ENCODE measurements around the genes GRIN3B and ATP5F1D.

- RRBS, result 40% methylated on average over 36 of the region's 72 CpGs
Measured at GRCh38 chr19:995916-996997, 4.0 kb upstream of the GRIN3B start.

DNA sequence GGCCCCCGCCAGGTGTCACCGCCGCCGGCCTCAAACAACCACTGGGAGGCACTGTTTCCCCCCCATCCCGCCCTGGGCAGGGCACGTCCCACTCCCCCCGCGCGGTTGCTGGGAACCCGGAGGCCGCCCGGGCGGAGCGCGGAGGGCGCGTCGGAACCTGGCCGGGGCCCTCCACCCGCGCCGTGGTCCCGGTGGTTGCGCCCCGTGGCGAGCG is at the start of gene GRIN3B:
TSS of gene GRIN3B (plus strand) at position 213 of the 214 bp plus-strand sequence.
- RRBS, result 3% methylated on average over 11 of the region's 27 CpGs

DNA sequence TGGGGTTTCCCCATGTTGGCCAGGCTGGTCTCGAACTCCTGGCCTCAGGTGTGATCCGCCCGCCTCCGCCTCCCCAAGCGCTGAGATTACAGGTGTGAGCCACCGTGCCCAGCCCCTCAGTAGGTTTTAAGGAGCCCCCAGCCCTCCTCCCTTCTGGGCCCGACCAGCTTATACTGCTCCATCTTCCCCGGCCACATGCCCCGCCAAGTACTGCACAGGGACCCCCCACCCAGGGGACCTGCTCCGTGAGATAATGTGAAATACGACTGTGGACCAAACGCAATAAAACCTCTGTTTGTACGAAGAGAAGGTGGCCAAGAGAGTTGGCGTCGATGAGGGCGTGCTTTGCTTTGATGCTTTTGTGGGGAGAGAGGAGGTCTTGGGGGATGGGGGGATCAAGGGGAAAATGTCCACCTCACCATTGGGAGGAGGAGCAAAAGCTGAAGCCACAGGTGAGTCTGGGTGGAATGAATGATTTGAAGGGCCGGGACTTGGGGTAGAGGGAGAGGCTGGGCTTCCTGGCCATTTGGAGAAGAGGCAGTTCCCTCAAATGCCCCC is 1.1 kb upstream of the ABCA7 start:
- RRBS, result no CpG with 5 or more reads among the region's 17 CpGs

GRCh38 chr19:1075463-1075927 is 8.5 kb downstream of the ARHGAP45 start:
- RRBS, result no CpG with 5 or more reads among the region's 17 CpGs

GRCh38 chr19:1089634-1090525 is 5.3 kb downstream of the POLR2E start:
- RRBS, result no CpG with 5 or more reads among the region's 34 CpGs

DNA sequence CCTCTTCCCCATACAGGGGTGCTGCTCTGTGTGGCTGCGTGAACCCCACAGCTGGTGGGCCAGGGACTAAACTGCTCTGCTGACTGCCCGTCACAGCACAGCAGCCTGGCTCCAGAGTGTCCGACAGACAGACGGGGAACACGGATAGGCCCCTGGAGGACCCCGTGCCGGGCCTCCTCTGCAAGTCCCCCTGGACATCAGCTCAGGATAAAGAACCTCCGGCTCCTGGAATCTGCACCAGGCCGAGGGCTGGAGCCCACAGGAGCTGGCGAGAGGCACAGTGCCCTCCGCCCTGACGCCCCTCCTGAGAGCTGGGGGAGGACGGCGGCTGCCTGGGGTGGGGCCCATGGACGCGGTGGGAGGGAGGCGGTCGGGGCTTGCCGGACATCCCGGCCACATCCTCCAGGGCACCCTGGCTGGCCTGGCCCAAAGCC is 3.9 kb downstream of the POLR2E start:
- RRBS, result no CpG with 5 or more reads among the region's 20 CpGs

GRCh38 chr19:1098312-1099212 is 3.4 kb upstream of the POLR2E start:
- RRBS, result 75% methylated on average over 2 of the region's 17 CpGs

GRCh38 chr19:1099533-1099957 is 4.2 kb upstream of the GPX4 start:
- RRBS, result no CpG with 5 or more reads among the region's 7 CpGs

- RRBS, result no CpG with 5 or more reads among the region's 12 CpGs
Measured at GRCh38 chr19:1102333-1102772, 1.4 kb upstream of the GPX4 start.

GRCh38 chr19:1108001-1109076 is 4.5 kb downstream of the GPX4 start:
- RRBS, result 94% methylated on average over 13 of the region's 109 CpGs

- RRBS, result 84% methylated on average over 25 of the region's 87 CpGs
Measured at GRCh38 chr19:1112180-1113267, 8.7 kb downstream of the GPX4 start.

DNA sequence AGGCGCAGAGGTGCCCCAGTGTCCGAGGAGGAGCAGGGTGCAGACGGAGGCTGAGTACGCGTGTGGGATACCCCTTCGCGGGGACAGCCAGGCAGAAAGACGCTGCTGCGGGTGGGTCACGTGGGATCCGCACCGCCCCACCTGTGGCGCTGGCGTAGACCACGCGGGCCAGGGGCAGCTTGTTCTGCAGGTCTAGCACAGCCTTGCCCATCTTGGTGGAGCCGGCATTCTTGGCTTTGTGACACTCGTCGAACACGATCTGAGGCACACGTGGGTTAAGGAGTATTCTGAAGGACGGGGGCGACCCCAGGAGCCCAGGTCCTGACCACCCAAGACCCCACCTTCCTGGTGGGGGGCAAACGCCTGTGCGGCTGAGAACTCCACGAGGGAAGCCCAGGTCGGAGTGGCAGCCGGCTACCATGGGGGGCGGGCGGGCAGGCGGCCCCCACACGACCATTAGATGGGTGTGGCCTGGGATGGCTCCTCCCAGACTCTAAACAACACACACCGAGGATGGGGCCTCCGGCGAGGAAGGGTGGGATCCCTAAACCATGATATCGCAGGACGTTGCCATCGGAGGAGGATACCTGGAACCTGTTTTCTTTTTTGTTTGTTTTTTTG is 16.1 kb downstream of the GPX4 start:
- RRBS, result 50% methylated on average over 2 of the region's 38 CpGs

GRCh38 chr19:1131697-1132600 is 28.2 kb downstream of the GPX4 start:
- RRBS, result 10% methylated on average over 39 of the region's 65 CpGs

DNA sequence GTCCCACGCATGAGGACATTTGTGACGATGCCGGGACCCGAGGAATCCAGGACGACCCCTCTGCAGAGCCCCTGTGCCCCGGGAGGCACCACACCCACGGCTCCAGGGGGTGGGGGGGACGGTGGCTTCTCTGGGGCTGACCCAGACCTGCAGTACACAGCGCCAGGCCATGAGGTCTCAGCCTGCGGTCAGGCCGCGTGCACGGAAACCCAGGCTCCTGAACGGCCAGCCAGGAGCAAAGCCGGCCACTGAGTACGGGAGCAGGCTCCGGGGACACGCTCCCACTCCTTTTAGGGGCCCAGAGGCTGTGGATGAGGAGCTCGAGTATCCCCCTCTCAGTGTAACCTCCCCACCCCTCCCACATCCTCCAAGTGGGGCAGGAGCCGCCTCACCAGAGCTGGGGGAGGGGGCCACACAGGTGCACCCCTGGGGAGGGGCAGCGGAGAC is 6.4 kb downstream of the SBNO2 start:
- RRBS, result 97% methylated on average over 4 of the region's 21 CpGs

- RRBS, result 82% methylated on average over 3 of the region's 29 CpGs
Measured at GRCh38 chr19:1171674-1172667, 2.1 kb downstream of the SBNO2 start.

DNA sequence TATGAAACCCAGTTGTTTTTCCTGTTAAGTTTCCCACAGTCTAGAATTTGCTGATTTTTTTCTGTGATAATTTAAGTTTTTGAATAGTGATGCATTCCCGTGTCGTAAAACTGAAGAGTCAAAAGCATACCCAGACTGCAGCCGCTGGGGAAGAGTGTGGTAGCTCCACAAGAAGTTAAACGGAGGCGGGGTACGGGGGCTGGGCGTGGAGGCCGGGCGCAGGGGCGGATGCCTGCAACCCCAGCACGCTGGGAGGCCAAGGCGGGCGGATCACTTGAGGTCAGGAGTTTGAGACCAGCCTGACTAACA is 13.2 kb upstream of the STK11 start:
- RRBS, result no CpG with 5 or more reads among the region's 13 CpGs

DNA sequence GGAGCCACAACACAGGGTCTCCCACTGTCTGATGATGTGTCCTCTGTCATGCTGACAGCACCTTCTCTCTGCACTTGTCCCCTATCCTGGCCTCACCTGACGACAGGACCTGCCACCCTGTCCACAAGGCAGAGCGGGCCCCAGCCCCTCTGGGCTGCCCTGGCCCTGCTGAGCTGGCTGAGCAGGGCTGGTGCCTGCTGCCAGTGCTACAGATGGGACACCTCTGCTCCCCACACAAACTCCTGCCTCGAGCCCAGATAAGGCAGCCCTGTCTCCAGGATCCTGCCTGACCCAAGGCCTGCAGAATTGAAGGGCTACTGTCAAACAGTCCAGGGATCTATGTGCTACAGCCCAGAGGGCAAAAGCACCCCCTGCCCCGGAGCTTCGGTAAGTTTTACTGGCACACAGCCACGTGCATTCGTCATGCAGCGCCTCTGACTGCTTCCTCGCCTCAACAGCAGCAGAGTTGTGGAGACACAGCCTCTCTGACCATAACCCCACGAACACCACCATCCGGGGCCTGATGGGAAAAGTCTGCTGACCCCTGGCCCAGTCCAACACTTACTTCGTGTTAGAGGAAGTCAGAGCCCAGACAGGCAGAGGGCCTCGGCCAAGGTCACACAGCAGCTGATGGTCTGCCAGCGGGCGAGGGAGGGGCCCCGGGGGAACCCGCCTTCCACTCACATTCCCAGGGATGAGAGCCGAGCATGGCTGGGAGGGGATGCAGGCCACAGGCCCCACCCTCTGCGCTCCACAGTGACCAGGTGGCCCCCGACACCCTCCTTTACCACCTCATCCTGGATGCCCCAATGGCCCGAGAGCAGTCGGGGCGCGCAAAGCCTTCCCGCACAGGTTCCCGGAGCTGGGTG is 5.2 kb downstream of the CBARP start:
- RRBS, result 100% methylated on average over 1 of the region's 26 CpGs

- RRBS, result 2% methylated on average over 44 of the region's 71 CpGs
Measured at GRCh38 chr19:1241305-1242025, at the start of gene ATP5F1D. TSS of gene ATP5F1D (plus strand) at chr19:1241751.

DNA sequence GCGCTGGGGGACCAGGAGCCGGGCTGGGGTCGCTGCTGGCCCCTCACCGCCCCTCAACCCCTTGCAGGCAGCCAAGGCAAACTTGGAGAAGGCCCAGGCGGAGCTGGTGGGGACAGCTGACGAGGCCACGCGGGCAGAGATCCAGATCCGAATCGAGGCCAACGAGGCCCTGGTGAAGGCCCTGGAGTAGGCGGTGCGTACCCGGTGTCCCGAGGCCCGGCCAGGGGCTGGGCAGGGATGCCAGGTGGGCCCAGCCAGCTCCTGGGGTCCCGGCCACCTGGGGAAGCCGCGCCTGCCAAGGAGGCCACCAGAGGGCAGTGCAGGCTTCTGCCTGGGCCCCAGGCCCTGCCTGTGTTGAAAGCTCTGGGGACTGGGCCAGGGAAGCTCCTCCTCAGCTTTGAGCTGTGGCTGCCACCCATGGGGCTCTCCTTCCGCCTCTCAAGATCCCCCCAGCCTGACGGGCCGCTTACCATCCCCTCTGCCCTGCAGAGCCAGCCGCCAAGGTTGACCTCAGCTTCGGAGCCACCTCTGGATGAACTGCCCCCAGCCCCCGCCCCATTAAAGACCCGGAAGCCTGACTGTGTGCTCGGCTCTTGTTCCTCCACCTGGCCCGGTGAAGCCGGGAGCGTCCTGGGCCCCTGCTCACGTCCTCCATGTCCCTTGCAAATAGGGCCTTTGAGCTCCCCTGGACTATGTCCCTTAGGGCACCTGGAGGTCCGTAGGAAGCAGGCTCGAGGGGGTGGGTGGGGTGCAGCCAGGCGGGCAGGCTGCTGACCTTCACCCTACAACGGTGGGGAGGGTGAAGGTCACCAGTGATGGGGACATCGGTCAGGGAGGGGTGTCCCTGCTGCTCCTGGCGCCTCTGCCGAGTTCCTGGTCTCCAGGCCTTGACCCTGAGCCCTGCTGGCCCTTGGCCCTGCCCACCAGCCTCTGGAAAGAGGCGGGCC is 3.0 kb downstream of the ATP5F1D start:
- RRBS, result 16% methylated on average over 4 of the region's 39 CpGs

DNA sequence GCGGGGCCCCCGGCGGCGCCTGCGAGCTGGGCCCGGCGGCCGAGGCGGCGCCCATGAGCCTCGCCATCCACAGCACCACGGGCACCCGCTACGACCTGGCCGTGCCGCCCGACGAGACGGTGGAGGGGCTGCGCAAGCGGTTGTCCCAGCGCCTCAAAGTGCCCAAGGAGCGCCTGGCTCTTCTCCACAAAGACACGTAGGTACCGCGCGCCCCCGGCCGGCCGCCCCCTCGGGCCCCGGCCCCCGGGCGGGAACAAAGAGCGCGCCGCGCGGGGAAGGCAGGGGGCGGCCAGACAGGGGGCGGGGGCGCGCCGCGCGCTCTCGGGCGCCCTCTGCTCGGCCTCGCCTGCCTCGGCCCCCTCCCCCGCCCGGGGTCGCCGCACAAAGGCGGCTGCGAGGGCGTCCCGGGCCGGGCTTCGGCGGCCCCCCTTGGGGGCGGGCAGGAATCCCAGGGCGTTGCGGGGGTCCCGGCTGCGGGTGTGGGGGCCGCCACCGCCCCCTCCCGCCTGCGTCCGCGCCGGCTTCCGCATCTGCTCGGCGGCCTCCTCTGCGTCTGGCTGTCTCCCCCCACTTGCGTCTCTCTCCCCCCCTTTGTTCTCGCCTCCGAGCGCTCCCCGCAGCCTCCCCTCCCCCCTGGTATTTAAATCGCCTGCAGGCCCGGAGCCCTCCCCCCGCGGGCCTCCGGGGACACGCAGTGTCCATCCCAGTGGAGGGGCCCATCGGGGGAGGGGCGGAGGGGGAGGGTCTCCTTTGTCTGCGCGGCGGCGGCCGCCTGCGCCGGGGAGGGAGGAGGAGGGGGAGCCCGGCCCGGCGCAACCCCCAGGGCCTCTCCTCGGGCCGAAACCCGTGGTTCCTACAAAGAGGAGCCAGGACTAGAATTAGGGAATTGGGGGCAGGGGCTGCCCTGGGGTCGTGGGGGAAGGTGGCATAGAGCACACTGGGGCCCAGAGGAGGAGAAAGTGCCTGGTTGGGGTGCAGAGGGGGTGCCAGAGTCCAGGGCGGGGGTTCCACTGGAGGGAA is 2.3 kb downstream of the MIDN start:
- RRBS, result 4% methylated on average over 31 of the region's 106 CpGs